NCI-H460 (cell line): ENCODE measurements around the genes ZDHHC1 and EDC4.

DNA sequence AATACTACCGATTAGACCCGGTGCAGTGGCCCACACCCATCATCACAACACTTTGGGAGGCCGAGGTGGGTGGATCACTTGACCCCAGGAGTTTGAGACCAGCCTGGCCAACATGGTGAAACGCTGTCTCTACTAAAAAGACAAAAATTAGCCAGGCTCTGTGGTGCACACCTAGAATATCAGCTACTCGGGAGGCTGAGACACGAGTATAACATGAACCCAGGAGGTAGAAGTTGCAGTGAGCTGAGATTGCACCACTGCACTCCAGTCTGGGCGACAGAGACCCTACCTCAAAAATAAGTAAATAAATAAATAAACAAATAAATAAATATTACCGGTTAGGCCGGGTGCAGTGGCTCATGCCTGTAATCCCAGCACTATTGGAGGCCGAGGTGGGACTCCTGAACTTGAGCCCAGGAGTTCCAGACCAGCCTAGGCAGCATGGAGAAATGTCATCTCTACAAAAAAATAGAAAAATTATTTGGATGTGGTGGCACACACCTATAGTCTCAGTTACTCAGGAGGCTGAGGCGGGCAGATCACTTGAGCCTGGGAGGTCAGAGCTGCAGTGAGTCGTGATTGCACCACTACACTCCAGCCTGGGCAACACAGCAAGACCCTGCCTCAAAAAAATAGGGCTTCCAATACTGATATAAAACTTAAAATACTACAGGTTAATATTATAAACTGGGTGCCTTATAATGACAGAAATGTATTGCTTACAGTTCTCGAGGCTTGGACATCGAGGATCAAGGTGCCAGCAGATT is 10.4 kb downstream of the CES2 start:
RAMPAGE:
- cytosol, long total RNA, result no peak
- long total RNA, result no peak
- nucleus, long total RNA, result no peak

GRCh38 chr16:67148890-67150027 is 1.5 kb downstream of the B3GNT9 start:
RAMPAGE:
- cytosol, long total RNA, result no peak
- long total RNA, result no peak
- nucleus, long total RNA, result no peak

DNA sequence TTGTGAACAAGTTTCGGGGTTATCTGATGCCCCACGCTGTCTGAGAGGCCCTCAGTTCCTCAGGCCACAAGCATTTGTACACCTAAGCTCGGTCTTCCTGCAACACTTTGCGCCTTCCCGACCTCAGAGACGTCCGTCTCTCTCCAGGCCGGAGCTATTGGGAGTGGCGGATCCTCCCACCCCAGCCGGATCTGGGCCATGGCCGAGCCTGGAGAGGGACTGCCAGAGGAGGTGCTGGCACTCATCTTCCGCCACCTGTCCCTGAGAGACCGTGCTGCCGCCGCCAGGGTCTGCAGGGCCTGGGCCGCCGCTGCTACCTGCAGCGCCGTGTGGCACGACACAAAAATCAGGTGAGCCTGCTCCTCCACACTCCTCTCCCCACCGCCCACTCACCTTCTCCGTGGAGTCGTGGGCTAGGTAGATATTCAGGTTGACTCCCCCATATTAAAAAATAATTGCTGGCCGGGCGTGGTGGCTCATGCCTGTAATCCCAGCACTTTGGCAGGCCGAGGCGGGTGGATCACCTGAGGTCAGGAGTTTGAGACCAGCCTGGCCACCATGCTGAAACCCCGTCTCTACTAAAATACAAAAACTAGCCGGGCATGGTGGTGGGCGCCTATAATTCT is 1.9 kb downstream of the FBXL8 start:
RAMPAGE:
- cytosol, long total RNA, result no peak
- long total RNA, result no peak
- nucleus, long total RNA, result no peak

DNA sequence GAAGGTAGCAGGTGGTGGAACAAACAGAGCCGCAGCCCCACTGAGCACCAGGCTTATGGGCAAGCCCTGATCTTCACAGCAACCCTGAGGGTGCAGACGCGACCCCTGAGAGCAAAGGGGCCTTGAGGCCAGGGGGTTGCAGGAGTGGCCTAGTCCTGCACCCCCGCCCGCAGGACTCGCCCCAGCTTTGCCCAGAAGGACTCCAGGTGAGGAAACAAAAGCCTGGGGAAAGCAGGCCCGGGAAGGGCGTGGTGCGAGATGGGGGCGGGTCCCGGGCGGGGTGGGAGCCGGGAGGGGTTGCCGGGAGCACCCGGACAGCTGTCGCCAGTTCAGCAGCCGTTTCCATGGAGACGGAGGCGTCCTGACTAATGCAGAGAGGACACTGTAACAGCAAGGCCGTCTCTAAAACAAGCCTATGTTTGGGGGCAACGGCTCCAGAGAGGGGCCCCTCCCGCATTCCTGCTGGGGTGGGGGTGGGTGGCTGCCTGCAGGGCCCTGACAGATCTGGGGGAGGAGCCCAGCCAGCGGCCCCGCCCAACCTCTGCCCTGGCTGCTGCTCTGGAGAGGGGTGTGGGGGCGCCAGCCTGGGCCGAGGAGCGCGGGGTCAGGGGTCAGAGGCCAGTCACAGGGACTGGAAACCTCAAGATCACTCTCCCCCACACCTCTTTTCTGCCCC is 2.9 kb upstream of the TPPP3 start:
RAMPAGE:
- cytosol, long total RNA, result no peak
- long total RNA, result no peak
- nucleus, long total RNA, result no peak

GRCh38 chr16:67415453-67416794 is at the start of gene ZDHHC1:
Gene ZDHHC1, minus strand, starts transcription at chr16:67416477.
RAMPAGE:
- cytosol, long total RNA, result no peak
- long total RNA, result no peak
- nucleus, long total RNA, result no peak

DNA sequence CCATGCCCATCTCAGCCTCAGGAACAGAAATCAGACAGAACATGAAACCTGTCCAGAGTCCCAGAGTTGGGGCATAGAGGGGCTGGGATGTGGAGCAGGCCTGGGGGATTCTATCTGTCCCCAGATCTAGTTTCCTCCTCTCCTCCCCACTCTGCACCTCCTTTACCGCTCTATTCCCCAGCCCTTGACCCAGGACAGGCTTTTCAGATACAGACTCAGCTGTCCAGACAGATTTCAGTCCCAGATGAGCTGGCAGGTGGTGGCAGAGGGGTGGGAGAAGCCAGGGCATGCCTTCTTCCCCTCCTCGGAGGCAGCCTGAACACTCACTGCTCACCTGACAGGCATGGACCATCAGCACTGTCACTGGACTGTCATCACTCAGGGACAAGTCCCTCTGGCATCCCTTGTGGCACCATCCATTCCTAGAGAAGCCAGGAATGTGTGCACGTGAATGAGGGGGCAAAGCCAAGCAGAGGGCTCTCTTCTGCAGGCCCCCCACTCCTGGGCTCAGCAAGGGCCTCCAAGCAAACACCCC is 23.7 kb downstream of the ATP6V0D1 start:
RAMPAGE:
- cytosol, long total RNA, result no peak
- long total RNA, result no peak
- nucleus, long total RNA, result no peak

DNA sequence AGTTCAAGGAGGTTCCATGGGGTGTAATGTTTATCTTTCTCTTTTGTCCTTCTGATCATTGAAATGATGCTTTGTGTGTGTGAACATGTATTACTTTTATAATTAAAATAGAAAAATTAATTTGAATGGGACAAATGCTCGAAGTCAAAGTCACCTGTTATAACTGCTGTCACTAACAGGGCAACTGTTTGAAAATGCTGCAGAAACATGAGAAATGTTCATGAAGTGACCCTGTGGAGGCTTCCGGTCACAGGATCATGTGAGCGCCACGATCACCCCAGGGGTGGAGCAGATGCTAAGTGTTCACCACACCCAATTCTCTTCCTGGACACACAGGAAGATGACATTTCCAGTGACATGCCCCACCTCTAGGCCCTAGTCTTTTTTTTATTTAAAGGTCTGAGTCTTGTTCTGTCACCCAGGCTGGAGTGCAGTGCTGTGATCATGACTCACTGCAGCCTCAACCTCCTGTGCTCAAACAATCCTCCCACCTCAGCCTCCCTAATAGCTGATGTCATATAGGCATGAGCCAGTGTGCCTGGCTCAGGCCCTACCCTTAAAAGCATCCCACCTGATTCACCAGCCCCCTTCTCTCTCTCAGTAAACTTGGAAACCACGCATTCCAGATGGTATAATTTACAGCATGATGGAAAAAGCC is 21.0 kb upstream of the AGRP start:
RAMPAGE:
- cytosol, long total RNA, result no peak
- long total RNA, result no peak
- nucleus, long total RNA, result no peak

RAMPAGE:
- cytosol, long total RNA, result no peak
- long total RNA, result no peak
- nucleus, long total RNA, result no peak
Observed at GRCh38 chr16:67517587-67518427, 10.8 kb upstream of the RIPOR1 start.

DNA sequence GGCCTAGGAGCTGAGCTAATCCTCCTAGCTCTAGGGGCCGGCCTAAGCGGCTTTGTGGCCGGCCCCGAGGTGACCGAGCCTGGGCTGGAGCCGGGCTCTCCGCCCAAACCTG is 562 bp downstream of the RIPOR1 start:
RAMPAGE:
- cytosol, long total RNA, result no peak
- long total RNA, result no peak
- nucleus, long total RNA, result no peak

RAMPAGE:
- cytosol, long total RNA, result no peak
- long total RNA, result no peak
- nucleus, long total RNA, result no peak
Observed at GRCh38 chr16:67532963-67533947, 4.6 kb downstream of the RIPOR1 start.

DNA sequence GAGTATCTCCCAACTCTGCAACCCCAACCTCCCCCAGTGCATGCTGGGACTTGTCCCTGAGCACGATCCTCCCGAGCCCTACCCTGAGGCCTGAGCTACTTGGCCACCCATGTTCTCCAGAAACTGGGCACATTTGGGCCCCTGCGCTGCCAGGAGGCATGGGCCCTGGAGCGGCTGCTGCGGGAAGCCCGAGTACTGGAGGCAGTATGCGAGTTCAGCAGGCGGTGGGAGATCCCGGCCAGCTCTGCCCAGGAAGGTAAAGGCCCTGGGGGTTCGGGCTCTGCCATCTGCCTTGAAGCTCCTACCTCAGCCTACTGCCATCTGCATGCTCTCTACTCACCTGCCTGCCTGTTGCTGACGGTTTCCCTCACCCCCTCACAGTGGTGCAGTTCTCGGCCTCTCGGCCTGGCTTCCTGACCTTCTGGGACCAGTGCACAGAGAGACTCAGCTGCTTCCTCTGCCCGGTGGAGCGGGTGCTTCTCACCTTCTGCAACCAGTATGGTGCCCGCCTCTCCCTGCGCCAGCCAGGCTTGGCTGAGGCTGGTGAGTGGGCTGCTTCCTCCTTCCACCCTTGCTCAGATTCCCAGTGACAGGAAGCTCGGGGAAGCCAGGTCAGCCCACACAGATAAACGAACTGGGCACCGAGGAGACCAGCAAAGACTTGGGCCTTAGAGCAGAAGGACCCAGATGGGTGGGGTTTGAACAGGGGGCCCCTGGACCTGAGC is 16.1 kb downstream of the RIPOR1 start:
RAMPAGE:
- cytosol, long total RNA, result no peak
- long total RNA, result no peak
- nucleus, long total RNA, result no peak

DNA sequence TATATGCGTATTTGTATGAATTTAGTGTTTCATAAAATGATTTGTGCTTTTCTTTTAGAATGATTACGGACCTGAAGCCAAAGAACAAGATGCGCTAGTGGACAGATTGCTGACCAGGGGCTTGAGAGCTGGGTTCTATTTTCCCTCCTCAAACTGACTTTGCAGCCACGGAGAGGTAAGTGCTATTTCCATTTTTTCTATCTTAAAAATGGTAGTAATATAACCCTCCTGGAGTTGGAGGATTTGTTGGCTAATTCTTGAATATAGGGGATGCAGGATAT is 8.7 kb downstream of the CTCF start:
RAMPAGE:
- cytosol, long total RNA, result no peak
- long total RNA, result no peak
- nucleus, long total RNA, result no peak

RAMPAGE:
- cytosol, long total RNA, result no peak
- long total RNA, result no peak
- nucleus, long total RNA, result no peak
Observed at GRCh38 chr16:67626459-67627004, 18.4 kb upstream of the CARMIL2 start.

DNA sequence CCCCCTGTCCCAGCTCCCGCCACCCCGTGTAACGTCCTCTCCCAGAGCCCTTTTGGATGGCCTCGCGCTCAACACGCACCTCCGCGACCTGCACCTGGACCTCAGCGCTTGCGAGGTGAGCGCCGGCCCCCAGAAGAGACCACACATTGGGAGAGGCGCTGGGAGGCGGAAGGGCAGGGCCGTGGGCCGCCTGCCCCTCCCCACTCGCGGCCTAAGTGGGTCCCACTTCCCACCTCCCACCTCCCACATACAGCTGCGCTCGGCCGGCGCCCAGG is 3.6 kb downstream of the CARMIL2 start:
RAMPAGE:
- cytosol, long total RNA, result no peak
- long total RNA, result no peak
- nucleus, long total RNA, result no peak

DNA sequence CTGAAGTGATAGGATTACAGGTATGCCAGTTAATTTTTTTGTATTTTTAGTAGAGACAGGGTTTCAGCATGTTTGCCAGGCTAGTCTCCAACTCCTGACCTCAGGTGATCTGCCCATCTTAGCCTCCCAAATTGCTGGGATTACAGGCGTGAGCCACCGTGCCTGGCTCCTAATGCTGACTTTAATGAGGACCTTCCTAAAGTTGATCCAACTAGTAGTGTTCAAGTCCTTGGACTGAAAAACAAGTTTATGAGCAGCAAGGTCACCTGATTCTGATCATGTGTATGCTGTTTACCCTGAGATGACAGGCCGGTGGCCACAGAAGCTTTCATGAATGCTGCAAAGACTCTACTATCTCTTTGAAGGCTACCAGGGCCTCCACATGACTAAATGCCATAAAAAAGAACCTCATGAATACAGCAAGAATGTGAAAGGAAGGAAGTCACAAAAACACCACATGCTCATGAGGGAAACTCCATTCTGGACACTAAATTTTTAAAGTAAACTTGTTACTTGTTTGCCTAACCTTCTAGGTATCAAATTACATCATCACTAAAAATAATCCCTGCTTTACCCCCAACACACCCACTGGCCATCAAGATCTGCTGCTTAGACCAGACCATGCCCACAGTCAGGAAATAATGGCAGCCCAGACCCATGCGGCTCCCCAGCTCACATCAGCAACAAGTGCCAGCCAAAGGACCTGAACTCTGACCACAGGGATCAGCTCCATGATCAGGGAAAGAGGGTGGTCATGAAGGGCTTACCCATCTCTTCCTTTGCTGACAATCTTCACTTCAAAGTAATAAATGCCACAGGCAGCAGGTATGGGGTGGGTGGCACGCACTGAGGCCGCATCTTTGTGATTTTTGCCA is 1.5 kb downstream of the RANBP10 start:
RAMPAGE:
- cytosol, long total RNA, result no peak
- long total RNA, result no peak
- nucleus, long total RNA, result no peak

RAMPAGE:
- cytosol, long total RNA, result no peak
- long total RNA, result no peak
- nucleus, long total RNA, result no peak
Observed at GRCh38 chr16:67805957-67806387, 388 bp downstream of the RANBP10 start.

GRCh38 chr16:67833732-67834082 is 8.4 kb upstream of the THAP11 start:
RAMPAGE:
- cytosol, long total RNA, result start-site peak on the minus strand at chr16:67833863-67833881, 104 and 116 reads in 2 replicates
- long total RNA, result start-site peak on the minus strand at chr16:67833863-67833901, 75 and 393 reads in 2 replicates
- nucleus, long total RNA, result start-site peak on the minus strand at chr16:67833863-67833901, 537 and 164 reads in 2 replicates

DNA sequence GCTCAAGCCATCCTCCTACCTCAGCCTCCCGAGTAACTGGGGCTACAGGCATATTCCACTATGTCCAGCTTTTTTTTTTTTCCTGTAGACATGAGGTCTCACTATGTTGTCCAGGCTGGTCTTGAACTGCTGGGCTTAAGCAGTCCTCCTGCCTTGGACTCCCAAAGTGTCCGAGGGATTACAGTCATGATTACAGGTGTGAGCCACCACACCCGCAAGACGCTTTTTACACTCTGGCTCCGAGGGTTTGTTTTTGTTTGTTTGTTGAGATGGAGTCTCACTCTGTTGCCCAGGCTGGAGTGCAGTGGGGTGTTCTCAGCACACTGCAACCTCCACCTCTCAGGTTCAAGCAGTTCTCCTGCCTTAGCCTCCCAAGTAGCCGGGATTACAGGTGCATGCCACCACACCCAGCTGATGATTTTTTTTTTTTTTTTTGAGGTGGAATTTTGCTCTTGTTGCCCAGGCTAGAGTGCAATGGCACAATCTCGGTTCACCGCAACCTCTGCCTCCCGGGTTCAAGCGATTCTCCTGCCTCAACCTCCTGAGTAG is 11.5 kb upstream of the CENPT start:
RAMPAGE:
- cytosol, long total RNA, result no peak
- long total RNA, result no peak
- nucleus, long total RNA, result no peak

DNA sequence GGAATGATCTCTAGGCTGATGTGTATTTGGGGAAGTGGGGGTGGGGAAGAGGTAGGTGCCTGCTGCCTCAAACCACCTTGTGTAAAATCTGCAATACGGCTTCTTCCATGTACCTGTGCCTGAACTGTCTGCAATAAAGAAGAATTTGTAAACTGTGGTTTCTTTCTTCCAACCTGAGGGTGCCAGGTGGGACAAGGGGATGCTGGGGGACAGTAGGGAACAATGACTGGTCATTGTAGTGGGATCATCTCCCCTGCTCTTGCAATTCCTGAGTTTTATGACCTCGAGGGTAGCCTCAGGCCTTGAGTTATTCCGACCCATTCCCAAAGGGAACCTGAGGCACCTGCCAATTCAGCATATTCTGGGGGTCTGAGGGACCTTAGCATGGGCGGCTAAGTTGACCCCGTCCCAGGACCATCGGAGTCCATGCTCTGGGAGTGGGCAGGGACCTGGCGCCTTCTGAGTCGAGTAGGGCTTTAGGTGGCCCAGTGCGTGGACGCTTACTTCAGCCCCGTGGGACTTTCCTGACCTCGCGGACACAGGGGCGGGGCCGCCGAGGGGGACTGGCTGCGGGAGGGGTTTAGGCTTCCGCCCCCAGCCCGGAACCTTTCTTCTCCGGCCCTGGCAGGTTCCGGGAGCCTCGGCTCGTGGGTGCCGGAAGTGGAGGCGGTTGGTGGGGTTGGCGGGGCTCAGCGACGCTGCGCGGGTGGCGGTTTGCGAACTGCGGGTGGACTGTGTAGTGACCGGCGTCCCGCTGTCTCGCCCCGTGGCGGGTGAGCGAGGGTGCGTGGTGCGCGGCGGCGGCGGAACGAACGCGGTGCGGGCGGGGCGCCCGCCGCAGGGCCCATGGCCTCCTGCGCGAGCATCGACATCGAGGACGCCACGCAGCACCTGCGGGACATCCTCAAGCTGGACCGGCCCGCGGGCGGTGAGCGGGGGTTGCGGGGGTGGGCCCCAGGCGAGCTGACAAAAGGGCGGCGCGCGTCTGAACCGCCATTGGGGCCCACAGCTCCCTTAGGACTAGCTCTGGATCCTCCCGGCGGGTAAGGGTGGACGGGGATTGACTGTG is at the start of gene EDC4:
TSS of gene EDC4 (plus strand) at position 637 of the 1,069 bp plus-strand sequence.
RAMPAGE:
- cytosol, long total RNA, result no peak
- long total RNA, result no peak
- nucleus, long total RNA, result no peak

GRCh38 chr16:67945755-67946494 is 2.0 kb upstream of the LCAT start:
RAMPAGE:
- cytosol, long total RNA, result no peak
- long total RNA, result no peak
- nucleus, long total RNA, result no peak